Hair follicle dermal papilla cell (primary cell): ENCODE measurements around the genes SAMD11 and PLEKHN1.

DNA sequence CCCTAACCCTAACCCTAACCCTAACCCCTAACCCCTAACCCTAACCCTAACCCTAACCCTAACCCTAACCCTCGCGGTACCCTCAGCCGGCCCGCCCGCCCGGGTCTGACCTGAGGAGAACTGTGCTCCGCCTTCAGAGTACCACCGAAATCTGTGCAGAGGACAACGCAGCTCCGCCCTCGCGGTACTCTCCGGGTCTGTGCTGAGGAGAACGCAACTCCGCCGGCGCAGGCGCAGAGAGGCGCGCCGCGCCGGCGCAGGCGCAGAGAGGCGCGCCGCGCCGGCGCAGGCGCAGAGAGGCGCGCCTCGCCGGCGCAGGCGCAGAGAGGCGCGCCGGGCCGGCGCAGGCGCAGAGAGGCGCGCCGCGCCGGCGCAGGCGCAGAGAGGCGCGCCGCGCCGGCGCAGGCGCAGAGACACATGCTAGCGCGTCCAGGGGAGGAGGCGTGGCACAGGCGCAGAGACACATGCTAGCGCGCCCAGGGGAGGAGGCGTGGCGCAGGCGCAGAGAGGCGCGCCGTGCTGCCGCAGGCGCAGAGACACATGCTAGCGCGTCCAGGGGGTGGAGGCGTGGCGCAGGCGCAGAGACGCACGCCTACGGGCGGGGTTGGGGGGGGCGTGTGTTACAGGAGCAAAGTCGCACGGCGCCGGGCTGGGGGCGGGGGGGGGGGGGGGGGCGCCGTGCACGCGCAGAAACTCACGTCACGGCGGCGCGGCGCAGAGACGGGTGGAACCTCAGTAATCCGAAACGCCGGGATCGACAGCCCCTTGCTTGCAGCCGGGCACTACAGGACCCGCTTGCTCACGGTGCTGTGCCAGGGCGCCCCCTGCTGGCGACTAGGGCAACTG is 115.9 kb downstream of the OR4F5 start:
- CAGE, long polyA plus RNA: no peak

- CAGE, long polyA plus RNA: no peak
These were observed 126.3 kb downstream of the OR4F5 start for GRCh38 chr1:191339-192075.

DNA sequence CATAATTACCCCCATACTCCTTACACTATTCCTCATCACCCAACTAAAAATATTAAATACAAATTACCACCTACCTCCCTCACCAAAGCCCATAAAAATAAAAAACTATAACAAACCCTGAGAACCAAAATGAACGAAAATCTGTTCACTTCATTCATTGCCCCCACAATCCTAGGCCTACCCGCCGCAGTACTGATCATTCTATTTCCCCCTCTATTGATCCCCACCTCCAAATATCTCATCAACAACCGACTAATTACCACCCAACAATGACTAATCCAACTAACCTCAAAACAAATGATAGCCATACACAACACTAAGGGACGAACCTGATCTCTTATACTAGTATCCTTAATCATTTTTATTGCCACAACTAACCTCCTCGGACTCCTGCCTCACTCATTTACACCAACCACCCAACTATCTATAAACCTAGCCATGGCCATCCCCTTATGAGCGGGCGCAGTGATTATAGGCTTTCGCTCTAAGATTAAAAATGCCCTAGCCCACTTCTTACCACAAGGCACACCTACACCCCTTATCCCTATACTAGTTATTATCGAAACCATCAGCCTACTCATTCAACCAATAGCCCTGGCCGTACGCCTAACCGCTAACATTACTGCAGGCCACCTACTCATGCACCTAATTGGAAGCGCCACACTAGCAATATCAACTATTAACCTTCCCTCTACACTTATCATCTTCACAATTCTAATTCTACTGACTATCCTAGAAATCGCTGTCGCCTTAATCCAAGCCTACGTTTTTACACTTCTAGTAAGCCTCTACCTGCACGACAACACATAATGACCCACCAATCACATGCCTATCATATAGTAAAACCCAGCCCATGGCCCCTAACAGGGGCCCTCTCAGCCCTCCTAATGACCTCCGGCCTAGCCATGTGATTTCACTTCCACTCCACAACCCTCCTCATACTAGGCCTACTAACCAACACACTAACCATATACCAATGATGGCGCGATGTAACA is 52.6 kb downstream of the OR4F16 start:
- CAGE, long polyA plus RNA: no peak

- CAGE, long polyA plus RNA: no peak
These were observed 106.6 kb upstream of the SAMD11 start for GRCh38 chr1:817025-817660.

DNA sequence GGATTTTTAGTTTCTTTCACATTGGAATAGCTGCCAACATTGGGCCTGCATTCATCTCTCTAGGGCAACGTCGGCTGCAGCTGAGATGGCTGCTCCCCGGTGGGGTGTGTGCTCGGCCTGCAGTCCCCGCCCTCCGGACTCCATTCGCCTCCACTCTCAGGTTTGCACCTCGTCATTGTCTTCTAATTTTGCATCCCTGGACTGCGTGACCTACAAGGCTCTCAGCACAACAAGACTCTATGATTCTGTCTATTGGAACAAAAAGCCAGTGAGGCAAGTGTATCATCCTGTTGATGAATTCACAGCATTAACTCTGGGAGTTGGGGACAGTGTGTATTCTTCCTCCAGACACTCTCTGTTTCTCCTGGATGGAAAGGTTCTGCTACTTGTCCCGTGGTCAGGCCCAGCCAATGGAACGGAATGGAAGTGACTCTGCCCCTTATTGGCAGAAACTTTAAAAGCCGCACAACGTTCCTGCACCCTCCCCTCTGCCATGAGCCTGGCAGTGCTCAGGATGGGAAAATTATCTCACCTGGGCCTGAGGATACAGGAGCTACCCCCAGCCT is 105.0 kb upstream of the SAMD11 start:
- CAGE, long polyA plus RNA: no peak

GRCh38 chr1:830703-831106 is 93.0 kb upstream of the SAMD11 start:
- CAGE, long polyA plus RNA: no peak

DNA sequence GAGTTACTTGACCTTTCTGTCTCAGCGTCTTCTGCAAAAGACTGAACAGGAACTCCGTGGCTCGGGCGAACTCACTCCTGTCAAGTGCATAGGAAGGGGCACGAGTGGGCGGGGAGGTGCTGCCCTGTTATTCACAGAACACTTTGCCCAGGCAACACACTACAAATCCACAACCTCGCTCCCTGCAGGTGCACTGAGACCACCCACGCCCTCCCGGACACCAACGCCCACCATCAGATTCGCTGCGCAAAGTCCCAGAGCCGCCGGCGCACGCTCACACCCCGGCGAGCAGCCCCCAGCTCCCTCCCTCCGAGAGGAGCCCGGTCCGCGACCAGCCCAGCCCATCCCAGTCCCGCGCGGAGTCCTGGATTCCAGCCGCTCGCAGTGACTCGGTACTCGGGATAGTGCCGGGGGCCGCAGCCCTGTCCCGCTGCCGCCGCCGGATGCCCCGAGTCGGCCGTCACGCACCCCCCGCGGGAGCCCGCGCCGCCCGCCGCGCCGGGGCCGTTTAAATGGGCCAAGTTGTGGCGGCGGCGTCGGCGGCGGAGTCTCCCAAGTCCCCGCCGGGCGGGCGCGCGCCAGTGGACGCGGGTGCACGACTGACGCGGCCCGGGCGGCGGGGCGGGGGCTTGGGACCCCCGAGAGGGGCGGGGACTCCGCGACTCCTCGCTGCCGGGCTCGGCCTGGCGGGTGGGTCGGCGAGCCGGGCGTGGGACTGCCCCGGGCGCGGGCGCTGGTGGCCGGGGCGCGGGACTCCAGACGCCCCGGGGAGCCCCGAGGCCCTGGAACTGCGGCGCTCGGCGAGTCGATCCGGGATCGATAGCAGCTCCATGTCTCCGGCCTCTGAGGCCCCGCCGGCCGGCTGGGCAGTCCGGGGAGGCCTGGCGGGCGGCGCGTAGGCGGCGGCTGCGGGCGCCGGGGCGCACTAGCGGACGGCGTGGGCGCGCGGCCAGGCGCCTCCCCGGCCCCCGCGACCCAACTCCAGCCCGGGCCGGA is at the start of gene SAMD11:
Gene SAMD11, plus strand, starts transcription at position 539 of the 996 bp plus-strand sequence.
- CAGE, long polyA plus RNA: no peak

GRCh38 chr1:965956-966871 is at the start of gene PLEKHN1:
Gene PLEKHN1 (plus strand): TSS chr1:966482.
- CAGE, long polyA plus RNA: no peak

DNA sequence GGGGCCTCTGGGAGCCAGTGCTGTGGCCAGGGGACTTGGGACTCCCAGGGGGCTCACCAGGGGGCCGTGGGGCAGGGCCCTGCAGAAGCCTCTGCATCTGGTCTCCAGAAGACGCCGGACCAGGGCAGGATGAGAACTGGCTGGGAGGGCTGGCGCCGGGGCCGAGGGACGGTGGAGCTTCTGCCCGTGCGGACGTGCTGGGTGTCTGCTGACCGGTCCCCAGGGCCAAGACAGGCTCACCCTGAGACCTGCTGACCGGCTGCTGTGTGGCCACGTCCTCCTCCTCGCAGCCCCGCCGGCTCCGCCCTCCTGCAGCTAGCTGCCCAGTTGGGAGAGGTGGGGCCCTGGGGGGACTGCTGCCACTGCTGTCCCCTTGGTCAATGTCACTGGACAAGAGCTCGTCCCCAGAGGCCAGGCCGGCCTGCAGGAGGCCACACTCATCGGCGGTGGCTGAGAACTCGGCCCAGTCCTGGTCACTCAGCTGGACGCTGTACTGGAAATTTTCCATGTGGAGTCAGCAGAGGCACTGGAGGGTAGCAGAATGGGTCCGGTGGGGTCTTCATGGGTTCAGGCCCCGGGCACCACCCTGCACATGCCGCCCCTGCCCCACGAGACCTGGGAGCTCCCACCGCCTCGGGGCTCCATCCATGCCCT is 1.2 kb downstream of the PERM1 start:
- CAGE, long polyA plus RNA: no peak

DNA sequence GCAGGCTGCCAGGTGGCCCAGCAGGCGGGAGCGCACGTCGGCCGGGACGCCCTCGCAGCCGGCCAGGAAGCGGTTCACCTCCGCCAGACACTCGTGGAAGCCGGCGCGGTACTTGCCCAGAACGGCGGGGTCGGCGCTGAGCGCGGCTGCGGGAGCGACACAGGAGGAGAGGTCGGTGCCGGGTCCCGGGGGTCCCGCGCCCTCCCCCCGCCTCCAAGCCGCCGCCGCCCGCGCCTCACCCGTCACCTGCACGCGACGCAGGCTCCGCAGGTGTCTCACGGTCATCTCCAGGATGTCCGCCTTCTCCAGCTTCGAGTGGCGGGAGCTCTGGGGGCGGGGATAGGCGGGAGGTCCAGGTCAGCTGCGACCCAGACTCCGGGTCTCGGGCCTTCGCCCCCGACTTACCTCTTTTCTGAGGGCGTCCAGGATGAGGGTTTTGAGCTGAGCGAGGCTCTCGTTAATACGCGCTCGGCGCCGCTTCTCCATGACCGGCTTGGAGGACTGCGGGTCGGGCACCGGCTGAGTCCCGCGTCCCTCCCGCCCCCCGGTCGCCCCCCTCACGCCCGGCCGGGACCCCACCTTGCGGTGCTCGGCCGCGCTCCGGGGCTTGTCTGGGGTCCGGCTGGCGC is 496 bp downstream of the HES4 start:
- CAGE, long polyA plus RNA: no peak

DNA sequence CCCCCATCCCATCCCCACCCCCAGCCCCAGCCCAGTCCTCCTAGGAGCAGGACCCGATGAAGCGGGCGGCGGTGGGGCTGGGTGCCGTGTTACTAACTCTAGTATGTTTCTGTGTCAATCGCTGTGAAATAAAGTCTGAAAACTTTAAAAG is 18.3 kb downstream of the RNF223 start:
- CAGE, long polyA plus RNA: no peak

DNA sequence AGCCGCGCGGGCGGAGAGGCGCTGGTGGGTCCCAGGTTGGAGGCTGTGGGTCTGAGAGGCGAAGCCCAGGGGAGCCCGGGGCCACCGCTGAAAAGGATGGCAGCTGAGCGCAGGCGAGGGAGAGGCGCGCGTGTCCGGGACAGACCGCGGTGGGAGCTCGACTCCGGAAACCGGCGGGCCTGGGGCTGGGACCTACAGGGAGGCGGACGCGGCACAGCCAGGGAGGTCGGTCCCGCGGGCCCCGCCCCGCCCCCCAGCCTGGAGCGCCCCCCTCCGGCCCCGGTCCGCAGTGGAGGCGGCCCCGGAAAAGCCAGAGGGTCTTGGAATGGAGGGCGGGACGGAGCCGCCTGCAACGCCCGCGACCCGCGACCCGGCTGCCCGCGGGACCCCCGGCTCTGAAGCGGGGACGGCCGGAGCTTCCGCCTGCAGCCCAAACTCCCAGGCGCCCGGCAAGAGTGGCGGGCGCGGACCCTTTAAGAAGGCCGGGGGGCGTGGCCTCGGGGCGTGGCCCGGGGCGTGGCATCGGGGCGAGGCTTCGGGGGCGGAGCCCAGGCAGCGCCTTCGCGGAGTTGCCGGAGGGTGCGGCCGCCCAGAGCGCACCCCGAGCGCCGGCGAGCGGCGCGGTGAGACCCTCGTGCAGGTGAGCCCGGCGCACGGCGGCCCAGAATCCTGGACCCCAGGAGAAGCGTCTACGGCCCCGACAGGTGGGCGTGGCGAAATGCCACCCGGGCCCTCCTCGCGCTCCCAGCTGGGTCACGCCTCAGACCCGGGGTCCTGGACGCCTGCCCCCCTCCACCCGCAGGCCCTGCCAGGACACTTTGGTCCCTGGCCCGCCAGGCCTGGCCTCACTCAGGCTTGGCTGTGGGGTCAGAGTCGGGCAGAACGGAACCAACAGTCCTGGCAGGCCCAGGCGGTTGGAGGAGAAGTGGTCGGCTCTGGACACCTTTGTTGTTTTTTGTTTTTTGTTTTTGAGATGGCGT is 14.7 kb downstream of the RNF223 start:
- CAGE, long polyA plus RNA: no peak

DNA sequence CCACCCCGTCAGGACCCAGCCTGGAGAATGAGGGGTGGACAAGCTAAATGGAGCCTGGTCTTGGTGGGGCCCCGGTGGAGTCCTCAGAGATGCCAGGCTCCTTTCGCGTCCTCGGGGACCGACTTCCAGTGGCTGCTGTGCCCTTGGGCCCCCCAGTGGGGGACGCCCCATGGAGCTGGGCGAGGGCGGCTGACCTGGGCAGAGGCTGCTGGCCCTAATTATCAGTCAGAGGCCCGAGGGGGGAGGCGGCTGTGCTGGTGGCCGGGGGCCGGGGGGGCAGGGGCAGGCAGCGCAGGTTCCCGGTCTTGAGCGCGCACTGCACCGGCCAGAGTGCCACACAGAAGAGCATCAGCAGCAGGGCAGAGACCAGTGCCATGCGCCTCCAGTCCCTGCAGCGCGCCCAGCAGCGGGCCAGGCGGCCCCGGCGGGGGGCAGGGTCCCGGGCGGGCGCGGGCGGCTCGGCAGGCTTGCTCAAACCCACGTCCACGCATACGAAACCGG is 2.5 kb downstream of the RNF223 start:
- CAGE, long polyA plus RNA: no peak

DNA sequence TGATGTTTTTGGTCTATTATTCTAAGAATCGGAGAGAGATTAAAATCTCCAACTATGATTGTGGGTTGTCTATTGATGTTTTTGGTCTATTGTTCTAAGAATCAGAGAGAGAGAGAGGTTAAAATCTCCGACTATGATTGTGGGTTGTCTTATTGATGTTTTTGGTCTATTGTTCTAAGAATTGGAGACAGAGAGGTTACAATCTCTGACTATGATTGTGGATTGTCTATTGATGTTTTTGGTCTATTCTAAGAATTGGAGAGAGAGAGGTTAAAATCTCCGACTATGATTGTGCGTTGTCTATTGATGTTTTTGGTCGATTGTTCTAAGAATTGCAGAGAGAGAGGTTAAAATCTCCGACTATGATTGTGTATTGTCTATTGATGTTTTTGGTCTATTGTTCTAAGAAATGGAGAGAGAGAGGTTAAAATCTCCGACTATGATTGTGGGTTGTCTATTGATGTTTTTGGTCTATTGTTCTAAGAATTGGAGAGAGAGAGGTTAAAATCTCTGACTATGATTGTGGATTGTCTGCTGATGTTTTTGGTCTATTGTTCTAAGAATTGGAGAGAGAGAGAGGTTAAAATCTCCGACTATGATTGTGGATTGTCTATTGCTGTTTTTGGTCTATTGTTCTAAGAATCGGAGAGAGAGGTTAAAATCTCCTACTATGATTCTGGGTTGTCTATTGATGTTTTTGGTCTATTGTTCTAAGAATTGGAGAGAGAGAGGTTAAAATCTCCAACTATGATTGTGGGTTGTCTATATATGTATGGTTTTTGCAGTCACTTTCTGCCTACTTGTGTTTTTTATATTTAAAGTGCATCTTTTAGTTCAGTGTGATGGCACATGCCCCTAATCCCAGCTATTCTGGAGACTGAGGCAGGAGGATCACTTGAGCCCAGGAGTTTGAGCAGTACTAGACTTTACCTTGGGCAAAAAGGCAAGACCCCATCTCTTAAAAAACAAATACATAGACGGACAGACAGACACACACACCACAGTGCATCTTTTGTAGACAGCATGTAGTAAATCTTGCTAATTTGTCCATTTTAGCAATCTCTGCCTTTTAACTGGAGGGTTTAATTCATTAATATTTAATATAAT is 16.4 kb downstream of the C1orf159 start:
- CAGE, long polyA plus RNA: no peak

DNA sequence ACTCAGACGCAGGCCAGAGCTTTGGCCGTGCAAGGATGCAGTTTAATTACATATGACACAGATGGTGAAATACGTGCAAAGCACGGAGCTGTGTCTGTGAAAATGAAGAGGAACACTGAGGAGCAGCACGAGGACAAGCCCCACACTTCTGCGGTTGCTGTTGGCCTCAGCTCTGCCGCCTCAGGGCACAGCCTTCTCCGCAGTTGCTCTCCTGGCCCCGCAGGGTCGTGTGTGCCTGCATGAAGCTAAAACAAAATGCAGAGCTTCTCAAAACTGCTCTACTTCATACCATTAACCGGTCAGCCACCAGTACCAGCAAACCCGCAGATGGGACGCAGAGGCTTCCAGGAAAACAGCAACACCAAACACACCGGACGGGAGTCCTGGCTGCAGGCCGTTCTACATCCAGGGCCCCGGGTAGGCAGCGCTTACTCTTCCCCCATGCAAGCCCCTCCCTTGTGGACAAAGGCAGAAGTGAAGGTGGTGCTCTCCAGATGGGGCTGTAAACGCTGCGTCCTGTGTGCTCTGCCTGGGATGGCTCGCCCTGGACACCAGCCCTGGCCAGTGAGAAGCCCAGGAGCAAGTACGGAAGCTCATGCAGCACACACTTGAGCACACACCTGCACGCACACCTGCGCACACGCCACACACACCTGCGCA is 7.1 kb upstream of the C1orf159 start:
- CAGE, long polyA plus RNA: no peak

- CAGE, long polyA plus RNA: no peak
These were observed 10.3 kb upstream of the C1orf159 start for GRCh38 chr1:1126152-1126561.

DNA sequence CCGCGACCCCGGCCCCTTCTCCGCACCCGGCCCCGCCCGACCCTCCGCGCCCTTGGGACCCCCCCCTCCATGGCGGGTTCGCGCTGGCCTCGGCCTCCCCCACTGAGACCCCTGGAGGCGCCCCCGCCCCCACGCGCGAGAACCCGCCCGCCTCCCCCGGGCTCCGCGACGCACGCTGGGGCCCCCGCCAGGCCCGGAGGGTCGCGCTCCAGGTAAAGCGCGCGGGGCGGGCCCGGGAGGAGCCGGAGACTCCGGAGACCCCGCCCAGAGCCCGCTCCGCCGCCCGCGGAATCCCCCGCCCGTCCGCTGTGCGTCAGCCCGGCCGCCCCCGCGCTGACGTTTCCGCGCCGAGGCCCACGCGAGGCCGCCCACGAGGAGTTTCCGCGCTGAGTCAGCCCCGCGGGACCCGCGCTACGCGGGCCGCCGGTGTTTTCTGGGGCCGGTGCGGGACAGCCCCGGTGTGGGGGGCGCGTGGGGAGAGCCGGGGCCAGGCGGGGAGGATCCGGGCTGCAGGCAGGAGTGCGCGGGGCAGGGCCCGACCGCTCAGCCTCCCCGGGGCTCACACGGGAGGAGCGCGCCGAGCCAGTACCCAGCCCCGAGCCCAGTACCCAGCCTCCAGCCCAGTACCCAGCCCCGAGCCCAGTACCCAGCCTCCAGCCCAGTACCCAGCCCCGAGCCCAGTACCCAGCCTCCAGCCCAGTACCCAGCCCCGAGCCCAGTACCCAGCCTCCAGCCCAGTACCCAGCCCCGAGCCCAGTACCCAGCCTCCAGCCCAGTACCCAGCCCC is 5.0 kb downstream of the TNFRSF18 start:
- CAGE, long polyA plus RNA: no peak

GRCh38 chr1:1216330-1217517 is 2.8 kb upstream of the TNFRSF4 start:
- CAGE, long polyA plus RNA: no peak

DNA sequence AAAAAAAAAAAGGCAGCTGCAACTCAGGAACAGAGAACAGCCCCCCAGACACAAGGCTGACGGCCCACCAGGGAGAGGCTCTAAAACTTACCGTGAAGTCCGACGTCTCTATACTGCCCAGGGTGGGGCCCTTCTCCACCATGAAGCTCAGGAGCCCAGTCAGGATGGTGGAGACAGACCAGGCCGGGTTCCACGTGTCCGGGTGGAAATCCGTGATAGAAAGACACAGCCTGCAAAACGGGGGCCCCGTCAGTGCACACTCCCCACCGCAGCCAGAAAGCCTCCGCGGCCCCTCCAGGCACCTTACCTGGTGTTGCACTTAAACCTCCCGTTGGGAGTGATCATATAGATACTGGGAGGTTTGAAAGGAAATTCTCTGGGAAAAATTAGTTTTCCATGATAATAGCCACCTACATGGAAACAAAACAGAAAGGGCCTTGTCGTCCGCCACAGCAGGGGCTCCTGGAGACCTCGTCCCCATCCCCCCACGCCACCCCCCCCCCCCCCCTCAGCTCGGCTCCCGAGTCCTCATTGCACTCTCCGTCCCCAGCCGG is 10.5 kb upstream of the C1QTNF12 start:
- CAGE, long polyA plus RNA: no peak

- CAGE, long polyA plus RNA: no peak
These were observed 2.7 kb downstream of the UBE2J2 start for GRCh38 chr1:1270808-1271589.